Measurements from ENCODE around the genes FEZF1, GPR37 and GCC1.

- PRO-cap = no peak
Observed at GRCh38 chr7:122304241-122305229, at the start of gene FEZF1. FEZF1 (minus strand) TSS chr7:122304750.

DNA sequence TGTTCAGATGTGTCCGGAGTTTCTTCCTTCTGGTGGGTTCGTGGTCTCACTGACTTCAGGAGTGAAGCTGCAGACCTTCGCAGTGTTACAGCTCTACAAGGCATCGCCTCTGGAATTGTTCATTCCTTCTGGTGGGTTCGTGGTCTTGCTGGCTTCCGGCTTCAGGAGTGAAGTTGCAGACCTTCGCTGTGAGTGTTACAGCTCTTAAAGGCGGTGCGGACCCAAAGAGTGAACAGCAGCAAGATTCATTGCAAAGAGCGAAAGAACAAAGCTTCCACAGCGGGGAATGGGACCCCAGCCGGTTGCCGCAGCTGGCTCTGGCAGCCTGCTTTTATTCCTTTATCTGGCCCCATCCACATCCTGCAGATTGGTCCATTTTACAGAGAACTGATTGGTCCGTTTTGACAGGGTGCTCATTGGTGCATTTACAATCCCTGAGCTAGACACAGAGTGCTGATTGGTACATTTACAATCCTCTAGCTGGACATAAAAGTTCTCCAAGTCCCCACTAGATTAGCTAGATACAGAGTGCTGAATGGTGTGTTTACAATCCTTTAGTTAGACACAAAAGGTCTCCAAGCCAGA is 25.9 kb downstream of the RNF133 start:
- PRO-cap = no peak

DNA sequence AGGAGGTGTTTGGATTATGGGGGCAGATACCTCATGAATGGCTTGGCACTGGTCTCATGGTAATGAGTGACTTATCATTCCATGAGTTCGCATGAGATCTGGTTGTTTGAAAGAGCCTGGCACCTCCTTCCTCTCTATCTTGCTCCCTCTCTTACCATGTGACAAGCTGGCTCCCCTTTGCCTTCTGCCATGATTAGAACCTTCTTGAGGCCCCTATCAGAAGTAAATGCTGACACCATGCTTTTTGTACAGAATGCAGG is 17.0 kb upstream of the SLC13A1 start:
- PRO-cap = no peak

DNA sequence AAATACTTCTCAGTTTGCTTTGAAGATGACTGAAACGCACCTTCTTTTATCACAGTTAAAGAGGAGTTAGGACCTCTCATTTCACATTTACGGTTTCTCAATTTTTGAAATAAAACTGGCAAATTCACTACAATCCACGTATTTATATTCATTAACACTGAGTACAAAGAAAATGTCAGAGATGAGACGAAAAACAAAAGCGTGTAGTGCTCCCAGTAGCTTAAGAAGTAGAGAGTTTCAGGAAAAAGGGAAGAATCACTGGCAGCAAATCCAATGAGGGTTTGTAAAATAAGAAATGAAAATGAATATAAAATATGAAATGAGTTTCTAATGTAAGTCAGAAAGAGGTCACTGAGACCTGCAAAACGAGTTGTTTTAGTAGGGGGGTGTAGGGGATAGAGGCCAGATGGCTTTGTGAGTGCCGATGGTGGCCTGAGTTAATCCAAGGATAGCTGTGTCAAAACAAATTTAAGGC is 906 bp upstream of the ASB15 start:
- PRO-cap = no peak

- PRO-cap = no peak
Observed at GRCh38 chr7:123657978-123658413, 2.3 kb downstream of the LMOD2 start.

- PRO-cap = no peak
Observed at GRCh38 chr7:124517863-124518084, 247.8 kb downstream of the GPR37 start.

DNA sequence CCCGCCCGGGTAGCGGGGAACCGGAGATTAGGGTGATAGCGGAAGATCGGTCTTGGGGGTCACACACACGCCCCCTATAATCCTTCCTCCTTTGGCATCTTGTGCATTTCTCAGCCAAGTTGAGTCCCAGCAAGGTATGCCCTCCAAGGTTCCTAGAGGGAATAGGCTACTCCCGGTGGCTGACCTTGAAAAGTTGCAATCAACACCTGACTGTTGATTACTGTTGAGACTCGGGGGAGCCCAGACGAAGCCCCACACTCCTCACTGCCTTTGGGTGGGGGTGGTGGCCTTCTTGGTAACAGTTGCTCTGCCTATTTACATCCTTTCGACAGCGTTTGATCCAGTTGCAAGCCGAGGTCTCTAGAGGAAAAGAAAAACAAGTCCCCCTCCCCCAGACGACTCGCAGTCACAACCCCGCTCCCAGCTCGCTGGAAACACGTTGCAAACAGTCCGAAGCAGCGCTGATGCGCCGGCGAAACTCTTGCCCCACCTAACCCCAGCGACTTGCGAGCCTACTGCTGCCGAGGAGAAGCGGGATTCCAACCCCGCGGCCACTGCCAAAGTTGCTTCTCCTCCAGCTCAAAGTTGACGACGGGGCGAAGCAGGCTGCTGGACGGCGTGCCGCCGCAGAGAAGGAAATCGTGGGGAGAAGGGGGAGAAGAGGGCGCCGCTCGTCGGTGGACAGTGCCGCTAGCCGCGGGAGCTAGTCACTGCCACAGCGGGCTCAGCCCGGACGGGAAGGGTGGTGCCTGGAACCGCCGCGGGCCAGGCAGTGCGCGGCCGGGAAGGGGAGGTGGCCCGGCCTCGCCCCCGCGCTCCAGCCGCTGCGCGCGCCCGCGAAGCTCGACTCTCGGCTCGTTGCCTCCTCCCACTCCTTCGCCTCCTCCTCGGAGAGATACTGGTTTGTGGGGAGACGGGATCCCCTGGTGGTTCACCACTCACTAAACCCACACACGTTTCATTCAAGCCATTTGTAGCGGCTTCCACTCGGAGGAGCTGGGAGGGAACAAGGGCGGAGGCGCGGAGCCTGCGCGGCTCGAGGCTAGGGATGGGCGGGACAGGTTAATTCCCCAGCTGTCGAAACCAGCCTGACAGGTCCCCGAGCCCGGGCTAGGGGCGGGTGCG is at the start of gene GPR37:
GPR37 (minus strand) TSS at position 712 of the 1,125 bp plus-strand sequence.
- PRO-cap = unidirectional peak, plus-strand start at position 710 of the sequence; unidirectional peak, minus-strand start at position 741 of the sequence

- PRO-cap = no peak
Observed at GRCh38 chr7:125034062-125034398, 104.4 kb upstream of the POT1 start.

- PRO-cap = no peak
Observed at GRCh38 chr7:125355717-125356312, 426.2 kb upstream of the POT1 start.

- PRO-cap = unidirectional peak, plus-strand start at chr7:127391912; bidirectional peak, plus-strand start at chr7:127392349, minus-strand start at chr7:127392235
Observed at GRCh38 chr7:127391289-127392468, 829 bp downstream of the ZNF800 start.

DNA sequence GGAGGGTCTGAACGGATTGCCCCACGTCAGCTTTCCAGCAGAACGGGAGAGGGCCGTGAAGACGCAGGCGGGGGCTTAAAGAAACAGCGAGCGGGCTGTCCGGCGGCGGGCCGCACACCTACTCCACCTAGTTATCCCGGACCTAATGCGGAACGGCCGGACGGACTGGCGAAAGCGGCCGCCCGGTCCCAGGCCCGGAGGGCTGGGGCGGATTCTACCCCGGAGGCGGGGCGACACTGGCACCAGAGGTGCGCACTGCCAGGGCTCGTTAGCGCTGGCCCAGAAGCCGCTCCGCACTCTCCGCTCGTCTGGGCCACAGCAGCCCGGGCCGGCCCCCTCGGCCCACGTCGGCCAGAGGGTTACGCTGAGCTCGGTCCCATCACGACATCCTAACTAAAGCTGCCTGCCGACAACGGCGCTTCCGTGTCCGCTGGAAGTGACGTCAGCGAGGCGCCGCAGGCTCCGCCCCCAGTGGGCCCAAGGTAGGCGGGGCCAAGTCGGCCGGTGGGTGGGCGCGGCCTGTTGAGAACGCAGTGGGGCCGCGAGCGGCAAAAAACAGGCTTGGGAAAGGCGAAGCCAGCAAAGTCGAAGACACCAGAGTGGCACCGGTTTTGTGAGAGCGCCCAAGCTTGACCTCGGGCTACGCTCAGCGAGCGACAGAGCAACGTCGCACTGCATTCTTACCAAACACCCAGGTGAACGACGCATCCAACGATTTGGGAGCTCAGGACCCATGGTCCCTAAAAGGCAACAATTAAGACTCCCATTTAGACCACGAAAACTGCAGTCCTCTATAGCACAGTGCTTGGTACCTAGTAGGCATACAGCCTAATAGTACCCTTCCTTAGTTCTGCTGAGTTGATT is at the start of gene GCC1:
GCC1 (minus strand) TSS at position 414 of the 864 bp plus-strand sequence.
- PRO-cap = bidirectional peak, plus-strand start at position 255 of the sequence, minus-strand start at position 144 of the sequence; bidirectional peak, plus-strand start at position 533 of the sequence, minus-strand start at position 395 of the sequence

DNA sequence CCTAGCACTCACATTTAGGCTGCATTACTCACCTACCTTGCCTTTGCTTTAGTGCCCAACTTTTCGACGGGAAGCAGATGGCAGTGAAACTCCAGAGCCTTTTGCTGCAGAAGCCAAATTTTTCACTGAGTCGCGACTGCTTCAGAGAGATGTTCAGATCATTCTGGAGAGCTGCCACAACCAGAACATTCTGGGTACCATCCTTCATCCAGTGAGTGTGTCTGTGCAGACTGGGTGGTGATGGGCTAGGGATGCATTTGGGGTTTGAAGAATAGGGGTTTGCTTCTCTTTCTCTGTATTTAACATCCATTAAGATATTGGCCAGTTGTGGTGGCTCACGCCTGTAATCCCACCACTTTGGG is 51.1 kb downstream of the SND1 start:
- PRO-cap = no peak

DNA sequence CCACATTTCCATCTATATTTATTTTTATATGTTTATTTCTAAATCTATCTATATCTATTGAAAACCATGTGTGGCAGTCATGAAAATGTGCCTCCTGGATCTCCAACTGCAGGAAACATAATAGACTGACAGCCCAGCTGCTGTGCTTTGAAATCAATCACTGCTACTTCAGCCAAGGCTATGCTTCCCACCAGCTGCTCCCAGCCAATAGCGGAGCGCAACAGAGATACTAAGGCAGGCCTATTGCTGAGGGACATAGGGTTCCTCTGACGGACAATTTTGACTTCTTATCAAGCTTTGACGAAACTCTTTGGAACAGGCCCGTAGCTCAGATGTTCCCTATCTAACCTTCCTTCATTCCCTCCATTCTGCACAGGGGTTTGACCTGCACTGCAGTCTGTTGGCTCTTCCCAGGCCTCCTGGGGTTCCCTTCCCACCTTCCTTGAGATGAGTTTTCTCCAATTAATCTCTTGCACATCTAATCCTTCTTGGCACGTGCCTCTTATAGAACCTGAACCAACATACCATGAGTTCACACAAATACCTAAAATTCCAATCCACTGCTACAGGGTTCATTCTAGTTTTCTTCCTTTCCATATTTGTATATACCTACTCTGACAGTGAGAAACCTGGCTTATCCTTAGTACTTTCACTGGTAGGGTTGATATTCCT is 146.8 kb downstream of the LRRC4 start:
- PRO-cap = no peak

DNA sequence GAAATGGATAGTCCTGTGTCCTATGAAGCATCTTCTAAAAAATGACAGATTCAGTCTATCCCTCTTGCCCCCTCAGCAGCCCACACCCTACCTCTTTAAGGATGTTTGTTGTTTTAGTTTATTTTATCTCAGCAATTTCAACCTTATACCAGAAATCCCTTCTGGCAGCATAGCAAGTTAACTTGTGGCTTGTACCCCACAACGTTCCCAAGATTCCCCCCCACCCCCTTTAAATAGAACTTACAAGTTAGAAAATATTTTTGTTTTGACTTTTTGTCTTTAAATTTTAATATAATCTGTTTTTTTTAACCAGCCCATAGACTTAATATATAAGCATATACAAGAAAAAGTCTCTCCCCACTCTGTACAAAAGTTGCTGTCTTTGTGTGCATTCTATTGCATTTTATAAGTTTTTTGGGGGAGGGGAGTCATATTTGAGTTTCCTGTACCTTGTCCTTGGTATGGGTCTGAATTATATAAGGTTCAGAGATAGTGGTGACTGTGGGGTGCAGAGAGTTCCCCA is 2.9 kb downstream of the LRRC4 start:
- PRO-cap = no peak

- PRO-cap = no peak
Observed at GRCh38 chr7:128033275-128033481, 1.9 kb upstream of the LRRC4 start.

GRCh38 chr7:128075636-128076055 is 44.4 kb upstream of the LRRC4 start:
- PRO-cap = no peak

GRCh38 chr7:128437676-128438108 is 18.0 kb upstream of the HILPDA start:
- PRO-cap = no peak

DNA sequence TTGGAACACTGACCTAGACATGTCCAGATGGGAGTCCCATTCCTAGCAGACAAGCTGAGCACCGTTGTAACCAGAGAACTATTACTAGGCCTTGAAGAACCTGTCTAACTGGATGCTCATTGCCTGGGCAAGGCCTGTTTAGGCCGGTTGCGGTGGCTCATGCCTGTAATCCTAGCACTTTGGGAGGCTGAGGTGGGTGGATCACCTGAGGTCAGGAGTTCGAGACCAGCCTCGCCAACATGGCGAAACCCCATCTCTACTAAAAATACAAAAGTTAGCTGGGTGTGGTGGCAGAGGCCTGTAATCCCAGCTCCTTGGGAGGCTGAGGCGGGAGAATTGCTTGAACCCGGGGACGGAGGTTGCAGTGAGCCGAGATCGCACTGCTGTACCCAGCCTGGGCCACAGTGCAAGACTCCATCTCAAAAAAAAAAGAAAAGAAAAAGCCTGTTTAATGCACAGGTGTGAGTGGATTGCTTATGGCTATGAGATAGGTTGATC is 1.9 kb downstream of the HILPDA start:
- PRO-cap = no peak

- PRO-cap = no peak
Observed at GRCh38 chr7:128741771-128742600, 2.8 kb downstream of the CALU start.

- PRO-cap = no peak
Observed at GRCh38 chr7:128814403-128815223, 15.6 kb upstream of the FLNC start.